ENCODE measurements around a stretch of chr7.

GRCh38 chr7:137943945-137944777 lies 57.7 kb downstream of the CREB3L2 start:
- RRBS, result no CpG with 5 or more reads among the region's 8 CpGs

- RRBS, result no CpG with 5 or more reads among the region's 15 CpGs
These were observed 34.6 kb downstream of the CREB3L2 start for GRCh38 chr7:137966848-137968145.

DNA sequence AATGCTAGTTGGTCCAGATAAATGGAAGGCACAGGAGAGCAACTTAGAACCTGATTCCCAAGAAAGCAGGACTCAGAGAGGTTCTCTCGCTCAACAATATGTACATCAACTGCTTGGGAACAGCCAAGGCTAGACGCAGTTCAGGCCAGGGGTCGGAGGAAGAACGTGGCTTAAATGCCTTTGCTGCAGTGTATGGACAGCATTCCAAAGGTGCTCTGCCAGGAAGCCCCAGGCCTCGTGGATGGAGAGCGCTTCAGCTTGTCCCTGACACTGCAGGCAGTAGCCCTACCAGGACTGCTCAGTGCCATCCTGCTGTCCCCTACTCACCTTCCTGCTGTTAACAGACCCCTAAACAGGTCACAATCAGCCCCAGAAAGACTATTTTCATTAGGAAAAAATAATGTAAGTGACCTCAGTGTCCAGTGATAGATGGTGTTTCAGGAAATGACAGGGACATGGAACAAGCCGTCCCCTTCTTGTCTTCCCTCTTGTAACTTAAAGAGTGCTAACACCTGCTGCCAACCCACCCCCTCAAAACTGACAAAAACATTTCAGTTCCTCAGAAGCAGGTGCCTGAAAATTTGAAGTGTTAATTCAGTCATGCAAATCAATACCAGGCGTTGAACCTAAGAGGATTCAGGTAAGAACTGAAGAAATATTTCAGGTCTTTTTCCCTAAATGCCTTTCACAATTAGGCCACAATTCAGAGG lies 16.5 kb downstream of the CREB3L2 start:
- RRBS, result no CpG with 5 or more reads among the region's 8 CpGs

DNA sequence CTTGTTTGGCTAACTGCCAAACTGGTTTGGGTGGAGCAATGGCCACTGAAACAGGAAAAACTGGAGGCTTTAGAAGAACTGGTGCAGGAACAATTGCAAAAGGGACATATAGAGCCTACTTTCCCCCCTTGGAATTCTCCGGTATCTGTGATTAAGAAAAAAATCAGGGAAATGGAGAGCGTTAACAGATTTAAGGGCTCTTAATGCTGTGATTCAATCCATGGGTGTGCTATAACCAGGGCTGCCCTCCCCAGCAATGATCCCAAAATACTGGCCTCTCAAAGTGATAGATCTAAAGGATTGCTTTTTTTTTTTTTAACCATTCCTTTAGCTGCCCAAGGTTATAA lies 117.9 kb upstream of the TRIM24 start:
- RRBS, result no CpG with 5 or more reads among the region's 2 CpGs

DNA sequence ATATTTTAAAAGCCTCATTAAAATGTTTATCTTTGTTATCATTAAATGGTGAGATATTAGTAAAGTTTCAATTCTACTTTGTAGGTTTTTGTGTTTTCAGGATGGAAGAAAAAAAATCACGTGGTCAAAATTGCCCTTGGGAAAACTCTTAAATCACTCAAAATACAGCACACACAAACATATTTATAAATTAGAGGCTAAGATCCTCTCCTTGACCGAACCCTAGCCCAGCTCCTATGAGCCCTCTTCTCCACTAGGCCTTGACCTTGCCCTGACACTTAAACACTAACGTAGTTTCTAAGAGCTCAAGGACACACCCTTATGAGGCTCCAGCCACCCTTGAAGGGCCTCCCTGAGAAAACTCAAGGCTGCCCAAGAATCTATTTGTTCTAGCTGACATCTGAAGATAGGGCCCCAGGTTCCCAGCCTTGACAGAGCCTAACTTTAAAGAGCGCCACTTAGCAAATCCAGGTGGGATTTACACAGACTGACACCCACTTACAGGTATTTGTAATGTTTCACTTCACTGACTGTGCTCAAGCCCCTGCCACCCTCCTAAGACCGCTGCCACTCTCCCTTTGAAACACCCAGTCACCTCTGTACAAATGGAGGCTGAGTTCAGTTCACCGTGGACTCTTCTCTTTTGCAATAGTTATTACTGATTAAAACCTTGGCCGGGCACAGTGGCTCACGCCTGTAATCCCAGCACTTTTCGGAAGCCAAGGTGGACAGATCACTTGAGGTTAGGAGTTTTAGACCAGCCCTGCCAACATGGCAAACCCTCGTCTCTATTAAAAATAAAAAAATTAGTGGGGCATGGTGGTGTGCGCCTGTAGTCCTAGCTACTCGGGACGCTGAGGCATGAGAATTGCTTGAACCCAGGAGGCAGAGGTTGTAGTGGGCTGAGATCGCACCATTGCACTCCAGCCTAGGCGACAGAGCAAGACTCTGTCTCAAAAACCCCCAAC lies 90.5 kb downstream of the SVOPL start:
- RRBS, result no CpG with 5 or more reads among the region's 15 CpGs

GRCh38 chr7:138776017-138776603 lies 21.7 kb upstream of the TMEM213 start:
- RRBS, result no CpG with 5 or more reads among the region's 6 CpGs

DNA sequence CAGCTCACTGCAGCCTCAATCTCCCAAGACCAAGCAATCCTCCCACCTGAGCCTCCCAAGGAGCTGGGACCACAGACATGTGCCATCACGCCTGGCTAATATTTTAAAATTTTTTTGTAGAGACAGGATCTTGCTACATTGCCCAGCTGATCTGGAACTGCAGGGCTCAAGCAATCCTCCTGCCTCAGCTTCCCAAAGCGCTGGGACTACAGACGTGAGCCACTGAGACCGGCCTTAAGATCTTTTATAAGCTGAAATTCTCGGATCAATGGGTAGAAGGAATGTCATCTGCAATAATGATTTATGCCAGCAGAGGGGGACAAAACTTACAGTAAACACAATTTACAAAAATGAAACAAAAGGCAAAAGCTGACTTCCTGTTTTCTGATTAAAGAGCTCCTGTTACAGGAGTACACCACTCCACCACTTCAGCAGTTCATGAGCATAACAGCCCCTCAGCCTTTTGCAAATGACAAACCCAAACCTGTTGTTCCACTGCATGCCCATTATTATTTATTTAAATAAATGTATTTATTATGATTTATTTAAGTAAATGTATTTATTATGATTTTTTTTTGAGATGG lies 88.4 kb upstream of the ATP6V0A4 start:
- RRBS, result no CpG with 5 or more reads among the region's 5 CpGs

DNA sequence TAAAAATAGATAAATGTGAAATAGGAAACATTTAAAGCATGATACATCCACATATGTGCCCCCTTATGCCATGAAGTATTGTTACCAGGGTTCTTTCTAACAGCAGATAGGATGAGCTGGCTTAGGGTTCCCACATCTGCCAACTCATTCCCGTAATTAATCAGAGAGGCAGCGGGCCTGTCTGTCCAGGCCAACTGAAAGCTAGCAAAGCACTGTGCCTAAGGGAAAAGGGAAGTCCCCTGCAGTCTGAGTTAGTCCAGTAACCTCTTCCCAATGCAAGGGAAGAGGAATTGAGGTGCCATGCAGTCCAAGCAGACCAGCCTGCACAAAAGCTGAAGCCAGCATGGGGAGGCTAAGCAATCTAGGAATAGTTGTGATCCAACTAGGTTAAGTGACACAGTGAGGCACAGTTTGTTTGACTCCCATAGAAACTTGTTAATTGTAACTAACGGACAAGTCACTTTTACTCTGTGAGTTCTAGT lies 18.3 kb upstream of the ZC3HAV1L start:
- RRBS, result no CpG with 5 or more reads among the region's 3 CpGs

DNA sequence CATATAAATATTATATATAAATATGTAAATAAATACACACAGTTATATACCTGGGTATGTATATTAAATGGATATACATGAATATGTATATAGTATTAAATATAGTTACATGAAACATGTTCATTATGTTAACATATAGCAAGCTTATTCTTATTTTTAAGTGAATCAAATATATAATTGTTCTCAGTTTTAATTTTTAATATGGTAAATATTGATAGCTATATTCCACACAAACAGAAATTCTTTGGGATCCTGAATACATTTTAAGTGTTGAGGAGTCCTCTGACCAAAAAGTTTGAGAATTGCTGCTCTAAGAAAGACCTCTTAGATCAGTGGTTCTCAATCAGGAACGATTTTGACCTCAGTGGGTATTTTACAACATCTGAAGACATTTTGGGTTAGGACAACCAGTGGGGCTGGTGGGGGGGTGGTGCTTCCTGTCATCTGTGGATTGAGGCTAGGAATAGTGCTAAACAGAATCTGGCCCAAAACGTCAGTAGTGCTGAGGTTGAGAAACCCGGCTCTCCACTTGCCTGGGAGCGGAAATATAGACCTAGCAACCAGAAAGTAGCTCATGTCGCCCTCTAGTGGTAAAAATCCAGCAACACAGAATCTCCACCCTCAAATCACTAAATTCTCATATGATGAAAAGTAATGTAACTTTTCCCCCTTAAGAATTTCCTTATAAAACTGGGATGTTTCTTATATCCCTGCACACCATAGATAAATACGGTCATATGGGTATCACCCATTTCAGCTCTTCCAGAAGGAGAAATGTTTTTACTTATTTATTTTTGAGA lies 34.7 kb downstream of the ZC3HAV1 start:
- RRBS, result no CpG with 5 or more reads among the region's 6 CpGs

DNA sequence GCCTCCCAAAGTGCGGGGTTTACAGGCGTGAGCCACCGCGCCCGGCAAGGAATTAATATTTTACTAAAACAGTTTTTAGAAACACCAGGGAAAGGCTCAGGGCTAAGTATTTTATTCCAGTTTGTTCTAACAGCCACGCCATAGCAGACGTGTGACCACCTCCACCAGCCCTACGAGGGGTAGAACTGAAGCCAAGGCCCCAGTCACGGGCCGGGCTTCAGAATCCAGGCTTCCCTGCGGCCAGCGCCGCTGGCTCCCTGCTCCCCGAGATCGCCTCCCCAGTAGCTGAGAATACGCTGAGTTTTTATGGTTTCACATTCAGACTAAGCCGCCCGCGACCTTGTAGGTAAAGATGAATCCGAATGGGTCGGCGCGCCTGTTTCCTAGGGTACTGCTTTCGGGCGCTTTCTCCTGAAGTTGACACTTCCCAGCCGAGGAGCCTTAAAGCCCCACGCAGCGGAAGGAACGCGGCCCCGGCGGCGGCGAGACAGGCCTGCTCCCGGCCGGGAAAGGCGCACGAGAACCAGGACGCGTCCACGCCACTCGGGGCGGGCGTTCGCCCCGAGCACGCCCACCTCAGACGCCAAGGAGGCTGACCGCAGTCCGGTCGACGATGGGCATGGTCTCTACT lies 645 bp upstream of the LUC7L2 start:
- RRBS, result 1% methylated on average over 9 of the region's 52 CpGs

GRCh38 chr7:139365216-139366150 lies 5.8 kb downstream of the LUC7L2 start:
- RRBS, result no CpG with 5 or more reads among the region's 4 CpGs

DNA sequence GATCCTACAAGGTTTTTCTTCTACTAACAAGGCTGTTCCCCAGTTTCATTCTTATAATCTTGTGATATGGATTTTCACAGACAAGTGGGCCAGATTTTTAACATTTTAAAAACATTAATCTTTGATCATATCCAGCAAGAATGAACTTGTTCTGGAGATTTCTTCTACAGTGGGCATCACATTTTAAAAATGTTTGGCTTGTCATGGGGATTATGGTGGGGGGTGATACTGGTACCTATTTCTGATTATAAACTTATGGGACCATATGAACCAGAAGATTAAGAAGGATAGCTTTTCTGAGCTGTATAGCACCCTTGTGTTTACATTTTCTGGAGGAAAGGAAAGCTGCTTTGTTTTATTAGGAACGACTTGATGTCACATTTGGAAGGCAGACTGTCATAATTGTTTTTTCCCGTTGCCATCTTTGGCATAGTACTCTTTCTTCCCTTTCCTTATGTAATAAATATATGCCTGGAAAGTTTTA lies 9.9 kb downstream of the LUC7L2 start:
- RRBS, result no CpG with 5 or more reads among the region's 2 CpGs

DNA sequence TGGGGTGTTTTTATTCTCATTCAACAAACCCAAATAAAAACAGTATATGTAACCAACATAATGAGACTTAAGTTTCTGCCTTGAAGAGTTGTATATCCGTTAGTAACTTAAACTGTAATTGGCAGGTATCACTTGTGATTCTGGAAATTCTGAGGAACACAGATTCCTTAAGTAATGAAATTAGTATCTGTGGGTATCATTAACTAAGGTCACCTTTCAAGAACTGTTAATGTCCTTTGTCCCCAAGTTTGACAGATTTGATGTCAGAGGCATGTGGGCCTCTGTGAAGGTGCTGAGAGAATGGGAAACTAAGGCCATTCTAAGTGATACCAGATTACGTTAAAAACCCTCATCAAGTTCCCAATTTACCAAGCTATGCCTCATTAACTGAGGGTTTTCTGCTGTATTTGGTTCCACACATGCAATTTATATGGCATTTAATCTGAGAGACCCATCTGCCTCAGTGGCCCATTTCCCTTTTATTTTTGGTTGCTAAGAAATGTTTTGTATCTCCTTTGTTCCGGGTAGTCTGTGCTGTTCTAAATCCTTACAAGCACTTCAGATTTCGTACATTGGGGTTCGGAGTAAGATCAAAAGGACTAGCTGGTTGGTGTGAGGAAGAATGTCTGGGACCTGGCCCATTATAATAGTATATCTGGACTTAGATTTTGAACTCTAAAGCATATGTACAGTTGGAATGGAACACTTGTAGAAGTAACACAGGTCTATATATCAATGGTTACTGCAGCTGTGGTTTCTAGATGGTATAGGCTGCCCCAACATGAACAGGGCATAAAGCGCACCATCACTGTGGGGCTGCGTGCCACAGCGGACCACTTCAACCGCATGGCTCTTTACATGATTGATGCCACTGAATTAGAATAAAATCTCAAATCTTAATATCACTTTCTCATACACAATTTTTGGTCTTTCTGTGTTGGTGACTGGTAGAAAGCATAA lies 59.8 kb downstream of the KLRG2 start:
- RRBS, result no CpG with 5 or more reads among the region's 9 CpGs

DNA sequence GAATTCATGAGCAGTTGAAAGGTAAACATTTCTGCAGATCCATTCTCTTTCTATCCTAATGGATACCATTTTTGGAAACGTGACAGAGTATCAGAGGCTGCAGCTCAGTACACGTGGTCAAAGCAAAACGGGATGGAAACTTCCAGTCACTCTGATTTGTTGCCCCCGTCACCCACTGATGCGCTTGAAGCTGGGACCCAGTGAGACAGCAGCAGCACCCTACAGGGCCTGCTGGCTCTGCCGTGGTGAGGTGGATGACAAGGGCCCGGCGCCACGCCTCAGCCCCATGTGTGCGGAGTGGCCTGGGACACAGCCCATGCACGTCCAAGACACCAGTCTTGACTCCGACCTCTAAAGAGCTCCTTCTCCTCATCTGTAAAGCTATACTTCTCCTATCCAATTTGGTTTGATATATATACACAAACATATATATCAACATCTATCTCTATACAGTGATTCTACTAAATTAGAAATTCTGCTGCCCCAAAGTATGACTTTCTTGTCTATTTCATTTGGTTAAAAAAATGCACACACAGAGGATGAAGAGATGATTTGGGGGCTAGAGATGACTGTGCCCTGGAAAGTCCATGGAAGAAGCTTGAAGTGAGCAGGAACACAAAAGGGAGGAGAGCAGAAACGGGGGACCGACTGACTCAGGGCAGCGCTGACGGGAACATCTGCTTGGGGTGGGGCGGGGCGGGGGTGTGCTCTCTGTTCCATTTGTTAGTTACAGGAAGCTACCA lies 39.1 kb downstream of the CLEC2L start:
- RRBS, result no CpG with 5 or more reads among the region's 18 CpGs

DNA sequence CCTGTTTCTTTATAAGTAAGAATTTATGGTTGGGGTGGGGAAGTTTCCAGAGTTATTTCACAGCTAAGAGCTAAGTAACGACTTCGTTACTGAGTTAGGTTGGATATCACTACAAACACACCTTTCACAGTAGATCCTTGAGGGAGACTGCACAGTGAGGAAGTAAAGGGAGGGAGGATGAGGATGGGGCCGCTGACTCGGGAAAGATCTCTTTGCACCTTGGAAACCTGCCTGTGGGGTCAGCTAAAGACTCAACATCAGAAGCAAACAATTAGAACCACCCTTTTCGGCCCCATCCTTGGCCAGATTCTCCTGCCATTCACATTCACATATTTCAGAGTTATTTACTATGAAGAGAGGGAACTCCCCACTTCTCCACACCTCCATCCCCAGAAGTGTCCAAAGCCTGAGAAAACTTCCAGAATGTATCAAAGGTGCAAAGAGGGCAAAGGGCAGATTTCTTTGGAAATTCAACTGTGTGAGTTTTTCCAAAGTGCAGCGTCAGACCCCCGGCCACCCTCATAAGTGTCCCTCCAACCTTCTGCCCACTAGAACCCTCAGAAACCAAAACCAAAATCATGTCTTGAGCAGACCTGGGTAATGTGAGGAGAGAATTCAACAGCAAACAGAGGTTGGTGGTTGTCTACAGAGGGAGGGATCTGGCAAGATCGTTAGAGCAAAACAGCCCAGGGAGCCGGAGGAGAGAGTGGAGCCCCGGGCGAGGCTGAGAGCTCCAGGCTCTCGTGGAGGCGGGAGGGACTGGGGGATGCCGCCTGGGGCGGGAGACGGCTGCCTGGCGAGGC lies 47.3 kb downstream of the CLEC2L start:
- RRBS, result 54% methylated on average over 6 of the region's 17 CpGs

- RRBS, result no CpG with 5 or more reads among the region's 7 CpGs
These were observed 121.7 kb downstream of the HIPK2 start for GRCh38 chr7:139655844-139656750.

- RRBS, result no CpG with 5 or more reads among the region's 20 CpGs
These were observed 57.4 kb downstream of the HIPK2 start for GRCh38 chr7:139719922-139721235.

- RRBS, result no CpG with 5 or more reads among the region's 12 CpGs
These were observed 24.2 kb downstream of the HIPK2 start for GRCh38 chr7:139753511-139754176.

- RRBS, result no CpG with 5 or more reads among the region's 3 CpGs
These were observed 1.9 kb downstream of the TBXAS1 start for GRCh38 chr7:139830756-139831616.